Right common carotid artery plus branches (tissue), 1 donor: ENCODE measurements around the genes CEP57L1 and MFSD4B.

GRCh38 chr6:109095332-109096212 is at the start of gene CEP57L1:
Gene CEP57L1, plus strand, starts transcription at chr6:109095507.
- PRO-cap = bidirectional peak, plus-strand start at chr6:109095507, minus-strand start at chr6:109095404

DNA sequence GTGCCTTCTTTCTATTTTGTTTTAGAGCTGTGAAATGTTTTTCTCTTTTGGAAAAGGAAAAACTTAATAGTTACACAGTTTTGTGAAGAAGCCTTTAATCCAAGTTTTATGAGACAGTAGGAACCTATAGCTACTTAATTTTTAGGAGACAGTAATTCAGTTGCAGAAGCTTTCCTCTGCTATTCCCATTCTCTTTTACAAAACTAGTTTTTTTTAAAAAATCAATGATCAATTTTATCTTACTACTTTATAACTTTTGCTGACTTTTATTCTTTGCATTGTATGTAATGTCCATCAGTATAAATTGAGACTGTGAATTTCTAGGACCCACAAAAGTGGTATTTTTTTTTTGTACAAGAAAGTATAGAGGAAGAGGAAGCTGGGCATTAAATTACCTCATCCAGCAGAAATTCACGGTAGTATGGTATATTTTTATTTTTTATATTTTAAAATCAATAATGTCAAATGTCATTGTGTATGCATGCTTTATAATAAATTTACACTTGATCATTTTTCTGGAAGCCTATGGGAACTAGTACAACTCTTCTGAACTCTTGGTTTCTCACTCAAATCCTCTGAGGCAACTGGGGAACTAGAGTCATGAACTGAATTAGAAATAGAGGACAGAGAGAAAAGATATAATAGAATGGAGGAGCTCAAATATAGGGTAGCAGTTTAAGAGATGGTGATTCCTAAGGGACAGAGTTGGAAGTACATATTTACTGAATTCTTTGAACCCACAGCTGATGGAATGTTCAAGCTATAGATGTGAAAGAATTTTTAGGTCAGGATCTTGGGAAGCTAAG is 68.3 kb downstream of the CEP57L1 start:
- PRO-cap = no peak

DNA sequence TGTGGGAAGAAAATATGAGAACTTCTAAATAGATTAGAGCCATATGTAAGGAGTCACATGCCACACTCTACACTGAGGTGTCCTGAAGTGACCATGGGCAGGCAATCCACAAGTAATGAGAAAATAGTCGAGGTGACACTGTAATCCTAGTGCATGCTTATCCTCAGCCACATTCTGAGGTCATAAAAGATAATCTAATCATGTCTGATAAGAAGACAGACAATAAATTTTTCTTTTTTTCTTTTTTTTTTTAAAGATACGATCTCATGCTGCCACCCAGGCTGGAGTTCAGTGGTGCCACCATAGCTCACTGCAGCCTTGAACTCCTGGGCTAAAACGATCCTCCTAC is 62.2 kb downstream of the CD164 start:
- PRO-cap = no peak

GRCh38 chr6:109771744-109772130 is 80.6 kb downstream of the FIG4 start:
- PRO-cap = no peak

DNA sequence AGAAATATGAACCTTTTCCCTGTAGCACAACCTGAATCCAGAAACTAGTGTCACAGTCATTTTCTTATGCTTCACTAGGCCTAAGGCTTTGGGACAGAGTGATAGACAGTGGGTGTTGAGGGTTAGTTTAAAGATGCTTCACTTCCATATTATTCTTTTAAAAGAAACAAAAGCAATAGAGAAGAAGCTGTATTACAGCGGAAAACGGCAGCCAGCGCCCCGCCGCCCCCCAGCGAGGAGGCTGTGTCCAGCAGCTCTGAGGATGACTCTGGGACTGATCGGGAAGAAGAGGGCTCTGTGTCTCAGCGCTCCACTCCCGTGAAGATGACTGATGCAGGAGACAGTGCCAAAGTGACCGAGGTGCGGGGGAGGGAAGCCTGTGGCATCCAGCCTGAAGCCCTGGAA is 100.1 kb downstream of the FIG4 start:
- PRO-cap = no peak

GRCh38 chr6:109967798-109968380 is 10.2 kb upstream of the GPR6 start:
- PRO-cap = unidirectional peak, plus-strand start at chr6:109968085

DNA sequence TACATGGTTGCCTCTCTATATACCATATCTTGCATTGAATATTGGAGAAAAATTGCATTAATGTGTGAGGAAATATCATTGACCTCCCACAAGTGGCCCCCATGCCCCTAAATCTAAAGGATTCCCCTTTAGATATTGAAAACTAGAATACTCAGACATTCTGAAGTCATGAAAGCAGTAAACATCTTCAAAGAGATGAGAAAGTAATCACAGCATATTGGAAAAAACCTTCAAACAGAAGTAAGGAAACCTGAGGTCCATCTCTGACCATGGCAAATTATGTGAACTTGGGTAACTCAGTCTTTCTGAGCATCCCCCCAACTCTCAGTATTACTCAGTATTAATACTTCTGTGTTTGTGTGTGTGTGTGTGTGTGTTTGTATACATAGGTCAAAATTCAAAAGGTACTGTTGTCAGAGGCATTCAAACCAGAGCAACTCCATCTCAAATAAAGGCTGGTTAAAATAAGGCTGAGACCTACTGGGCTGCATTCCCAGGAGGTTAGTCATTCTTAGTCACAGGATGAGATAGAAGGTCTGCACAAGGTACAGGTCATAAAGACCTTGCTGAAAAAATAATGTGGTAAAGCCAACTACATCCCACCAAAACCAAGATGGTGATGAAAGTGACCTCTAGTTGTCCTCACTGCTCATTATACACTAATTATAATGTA is 33.1 kb upstream of the SLC22A16 start:
- PRO-cap = no peak

DNA sequence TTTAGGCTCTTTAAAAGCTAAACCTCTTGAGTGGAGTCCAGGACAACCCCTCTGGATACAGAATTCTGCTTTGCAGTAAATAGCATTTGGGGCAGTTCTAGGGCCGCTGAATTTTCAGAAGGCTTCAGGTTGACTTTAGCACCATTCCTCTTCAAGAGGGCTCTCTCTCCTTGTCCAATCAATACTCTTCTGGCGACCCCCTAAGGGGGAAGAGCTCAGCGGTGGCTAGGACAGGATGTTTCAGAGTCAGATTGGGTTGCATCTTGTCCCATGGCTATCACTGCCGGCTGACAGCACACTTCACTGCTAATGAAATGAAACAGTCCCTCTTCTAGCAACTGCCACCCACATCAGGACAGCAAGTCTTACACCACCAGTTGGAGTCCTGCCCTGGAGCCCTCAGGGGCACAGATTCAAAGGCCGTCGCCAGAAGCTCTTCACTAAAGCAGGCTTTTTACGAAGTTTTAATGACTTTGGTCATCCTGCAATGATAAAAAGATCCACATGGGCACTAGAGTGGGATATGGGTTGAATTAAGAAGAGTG is 65.9 kb upstream of the SLC22A16 start:
- PRO-cap = bidirectional peak, plus-strand start at position 396 of the sequence, minus-strand start at position 311 of the sequence

- PRO-cap = no peak
These were observed 33.2 kb downstream of the CDK19 start for GRCh38 chr6:110782033-110782520.

- PRO-cap = no peak
These were observed 32.5 kb downstream of the CDK19 start for GRCh38 chr6:110782521-110783445.

GRCh38 chr6:110897828-110898901 is 23.6 kb downstream of the AMD1 start:
- PRO-cap = no peak

GRCh38 chr6:111258516-111259821 is at the start of gene MFSD4B:
Gene MFSD4B, plus strand, starts transcription at chr6:111259339.
- PRO-cap = bidirectional peak, plus-strand start at chr6:111259328, minus-strand start at chr6:111259196

- PRO-cap = no peak
These were observed 70.3 kb downstream of the MFSD4B start for GRCh38 chr6:111329505-111329820.

- PRO-cap = no peak
These were observed 107.9 kb downstream of the REV3L start for GRCh38 chr6:111374938-111375700.

- PRO-cap = no peak
These were observed 70.0 kb downstream of the REV3L start for GRCh38 chr6:111412716-111413714.

- PRO-cap = no peak
These were observed 65.8 kb downstream of the REV3L start for GRCh38 chr6:111417173-111417694.

DNA sequence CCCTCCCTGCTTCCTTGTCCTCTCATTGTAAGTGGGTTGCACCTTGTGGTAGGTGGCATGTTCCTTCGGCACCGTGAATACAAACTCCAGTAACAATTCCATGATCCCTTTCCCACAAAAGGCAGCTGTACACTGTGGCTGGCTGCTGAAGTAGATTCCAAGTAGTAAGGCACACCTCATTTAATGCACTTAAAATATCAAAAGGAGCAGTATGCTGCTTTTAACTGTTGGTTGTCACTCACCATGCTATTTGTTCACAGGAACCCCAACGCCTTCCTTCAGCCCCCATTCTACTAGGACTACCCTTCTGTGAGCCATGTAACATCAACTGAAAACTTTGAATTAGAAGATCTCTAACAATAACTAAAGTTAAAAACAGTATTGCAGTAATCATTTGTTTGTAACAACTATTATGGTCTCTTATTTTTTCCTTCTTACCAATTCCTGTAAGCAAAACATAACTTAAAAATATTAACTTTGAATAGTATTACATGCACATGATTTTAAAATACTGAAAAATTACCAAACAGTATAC is 8.6 kb downstream of the REV3L start:
- PRO-cap = no peak

DNA sequence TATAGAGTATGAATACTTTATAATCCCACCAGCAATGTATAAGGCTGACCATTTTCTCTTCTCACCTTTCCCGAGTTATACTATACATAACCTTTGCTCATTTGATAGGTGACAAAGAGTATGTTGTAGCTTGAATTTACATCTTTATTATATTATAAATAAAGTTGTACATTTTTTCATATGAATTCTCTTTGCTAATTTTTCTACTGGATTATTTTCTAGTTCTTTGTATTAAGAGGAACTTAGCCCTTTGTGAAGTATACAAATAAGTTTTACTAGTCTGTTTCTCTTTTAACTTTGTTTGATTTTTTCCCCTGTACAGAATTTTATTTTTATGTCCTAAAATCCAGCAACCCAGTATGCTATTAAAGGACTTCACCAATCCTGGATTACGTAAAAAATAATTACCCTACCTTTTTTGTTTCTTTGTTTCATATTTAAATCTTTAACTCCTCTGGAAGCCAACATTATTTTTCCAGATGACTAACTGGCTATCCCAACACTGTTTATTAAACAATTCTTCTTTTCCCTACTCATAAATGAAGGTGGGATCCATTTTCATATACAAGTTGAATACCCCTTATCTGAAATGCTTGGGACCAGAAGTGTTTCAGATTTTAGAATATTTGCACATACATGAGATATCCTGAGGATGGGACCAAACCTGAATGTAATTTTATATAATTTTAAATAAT is 7.4 kb downstream of the REV3L start:
- PRO-cap = no peak

DNA sequence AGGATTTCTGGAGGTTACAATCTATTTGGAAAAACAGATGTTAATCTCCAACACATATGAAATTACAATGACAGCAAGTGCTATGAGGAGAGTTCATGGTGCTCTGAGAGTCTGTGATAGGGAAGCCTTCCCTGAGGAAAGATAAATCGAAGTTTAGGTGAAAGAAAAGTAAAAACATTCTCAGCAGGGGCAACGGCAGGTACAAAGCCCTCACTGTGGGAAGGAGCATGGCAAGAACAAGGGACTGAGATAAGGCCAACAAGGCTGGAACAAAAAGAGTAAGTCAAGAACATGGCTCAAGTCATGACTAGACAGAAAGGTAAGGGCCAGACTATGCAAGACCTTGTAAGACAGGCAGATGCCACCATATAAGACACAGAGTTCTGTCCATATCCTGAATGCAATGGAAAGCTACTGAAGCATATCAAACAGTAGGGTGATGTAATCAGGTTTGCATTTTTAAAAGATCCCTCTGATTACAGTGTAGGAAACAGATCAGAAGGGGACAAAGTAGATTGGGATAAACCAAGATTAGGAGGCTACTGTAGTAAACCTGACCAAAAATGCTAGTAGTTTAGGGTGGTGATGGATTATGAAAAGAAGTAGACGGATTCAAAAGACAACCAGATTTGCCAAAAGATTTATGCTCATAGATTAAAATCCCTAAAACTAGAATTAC is 5.5 kb downstream of the REV3L start:
- PRO-cap = no peak

- PRO-cap = no peak
These were observed 15.5 kb upstream of the REV3L start for GRCh38 chr6:111498256-111499218.